SJSA1 (cell line): ENCODE data around the gene PPP6R3.

- RAMPAGE, long total RNA = no peak
Observed at GRCh38 chr11:67316958-67317989, 13.9 kb downstream of the SSH3 start.

DNA sequence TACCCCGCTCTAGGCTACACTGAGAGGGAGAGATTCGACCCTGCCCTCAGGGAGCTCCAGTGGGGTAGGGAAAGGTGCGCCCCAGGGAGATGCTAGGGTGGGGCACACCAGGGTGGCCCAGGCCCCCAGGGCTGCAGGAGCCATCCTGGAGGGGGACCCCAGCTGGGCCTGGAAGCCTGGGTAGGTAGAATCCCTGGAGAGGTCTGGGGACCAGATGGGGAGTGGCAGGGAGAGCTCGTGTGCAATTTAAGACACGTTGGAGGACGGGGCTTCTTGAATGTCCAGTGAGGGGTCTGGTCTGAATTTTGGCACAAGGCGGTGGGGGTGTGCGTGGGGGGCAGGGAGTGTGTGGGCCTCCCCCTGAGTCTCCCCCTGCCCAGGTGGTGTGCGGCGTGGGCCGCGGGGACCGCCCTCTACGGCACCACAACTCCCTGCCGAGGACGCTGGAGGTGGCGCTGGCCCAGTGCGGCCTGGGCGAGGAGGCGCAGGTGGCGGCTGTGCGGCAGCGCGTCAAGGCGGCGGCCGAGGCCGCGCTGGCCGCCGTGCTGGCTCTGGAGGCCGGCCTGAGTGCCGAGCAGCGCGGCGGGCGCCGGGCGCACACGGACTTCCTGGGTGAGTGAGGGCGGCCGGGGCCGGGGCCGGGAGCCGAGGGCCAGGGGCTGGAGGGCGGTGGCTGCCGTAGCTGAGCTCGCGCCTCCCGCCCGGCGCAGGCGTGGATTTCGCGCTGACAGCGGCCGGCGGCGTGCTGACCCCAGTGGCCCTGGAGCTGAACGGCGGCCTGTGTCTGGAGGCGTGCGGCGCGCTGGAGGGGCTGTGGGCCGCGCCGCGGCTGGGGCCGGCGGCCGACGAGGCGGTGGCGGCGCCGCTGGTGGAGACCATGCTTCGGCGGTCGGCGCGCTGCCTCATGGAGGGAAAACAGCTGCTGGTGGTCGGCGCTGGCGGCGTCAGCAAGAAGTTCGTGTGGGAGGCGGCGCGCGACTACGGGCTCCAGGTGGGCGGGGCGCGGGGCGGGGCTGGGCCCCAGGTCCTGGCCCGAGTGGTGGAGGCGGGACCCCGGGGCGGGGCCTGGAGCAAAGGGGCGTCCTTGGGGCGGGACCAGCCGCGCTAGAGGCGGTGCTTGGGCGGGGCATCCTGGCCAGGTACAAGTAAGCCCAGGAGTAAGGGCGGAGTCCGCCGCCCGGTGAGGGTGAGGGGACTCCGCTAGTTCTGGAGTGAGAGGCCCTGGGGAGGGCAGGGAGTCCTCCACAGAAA is 5.2 kb downstream of the CARNS1 start:
- RAMPAGE, long total RNA = no peak

- RAMPAGE, long total RNA = no peak
Observed at GRCh38 chr11:67438248-67438931, 908 bp upstream of the PTPRCAP start.

DNA sequence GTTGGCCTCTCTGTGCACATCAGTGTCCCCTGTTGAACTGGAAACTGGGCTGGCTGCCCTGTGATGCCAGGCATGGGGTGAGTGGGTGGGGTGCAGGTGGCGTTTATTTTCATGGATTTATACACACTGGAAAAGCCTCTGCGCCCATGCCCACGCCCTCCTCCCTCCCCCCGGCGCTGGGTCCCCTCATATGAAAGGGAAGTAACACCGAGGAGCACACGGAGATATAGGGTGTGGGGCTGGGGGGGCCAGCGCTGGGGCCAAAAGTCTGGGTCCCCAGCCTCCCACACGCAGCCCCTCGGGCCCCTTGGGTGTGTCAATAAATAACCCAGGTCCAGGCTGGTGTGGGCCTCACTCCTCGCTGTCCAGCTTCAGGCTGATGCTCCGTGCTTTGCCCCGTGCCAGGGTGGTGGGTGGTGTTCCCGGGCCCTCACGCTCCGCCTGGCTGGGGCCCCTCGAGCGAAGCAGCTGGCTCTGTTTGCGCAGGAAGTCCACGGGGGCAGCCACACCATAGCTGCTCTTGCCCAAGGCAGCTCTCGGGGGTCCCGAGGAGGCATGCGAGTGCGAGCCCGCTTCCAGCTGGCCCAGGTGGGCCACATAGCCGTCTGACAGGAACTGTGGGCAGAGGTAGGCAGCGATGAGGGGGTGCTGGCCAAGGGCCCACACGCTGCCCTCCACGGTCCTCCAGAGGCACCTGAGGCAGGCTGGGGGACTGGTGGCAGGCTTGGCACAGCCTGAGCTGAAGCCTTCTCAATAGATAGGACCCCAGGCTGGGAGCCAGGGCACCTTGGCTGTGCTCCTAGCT is 9.1 kb downstream of the AIP start:
- RAMPAGE, long total RNA = no peak

DNA sequence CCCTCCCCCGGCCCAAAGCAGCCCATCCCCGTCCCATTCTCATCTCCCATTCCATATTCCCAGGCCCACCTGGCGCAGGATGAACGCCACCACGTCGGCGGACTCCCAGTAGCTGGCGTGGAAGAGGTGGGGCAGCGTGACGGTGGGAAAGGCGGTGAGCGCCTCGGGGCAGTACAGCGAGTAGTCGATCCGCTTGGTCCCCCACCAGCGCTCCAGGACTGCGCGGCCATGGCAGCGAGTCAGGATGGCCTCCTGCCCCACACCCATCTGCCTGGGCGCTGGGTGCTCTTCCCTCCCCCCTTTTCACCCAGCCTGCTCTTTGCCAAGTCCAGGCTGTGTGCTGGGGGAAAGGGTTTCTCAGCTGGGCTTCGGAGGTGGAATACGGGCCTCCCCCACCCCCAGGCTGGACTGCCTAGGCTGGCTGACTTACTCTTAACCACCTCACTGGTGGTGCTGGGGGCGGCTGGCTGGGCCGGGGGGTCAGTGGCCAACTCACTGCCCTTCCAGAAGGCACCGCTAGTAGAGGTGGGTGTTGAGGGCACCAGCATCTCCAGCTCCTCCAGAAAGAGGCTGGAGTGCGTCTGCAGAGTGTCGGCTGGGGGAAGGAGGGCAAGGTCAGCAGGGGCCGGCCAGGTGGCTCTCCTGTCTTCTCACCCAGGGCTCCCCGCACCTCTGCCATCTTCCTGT is 10.0 kb downstream of the PITPNM1 start:
- RAMPAGE, long total RNA = no peak

- RAMPAGE, long total RNA = no peak
Observed at GRCh38 chr11:67529962-67530297, 6.7 kb upstream of the CABP2 start.

DNA sequence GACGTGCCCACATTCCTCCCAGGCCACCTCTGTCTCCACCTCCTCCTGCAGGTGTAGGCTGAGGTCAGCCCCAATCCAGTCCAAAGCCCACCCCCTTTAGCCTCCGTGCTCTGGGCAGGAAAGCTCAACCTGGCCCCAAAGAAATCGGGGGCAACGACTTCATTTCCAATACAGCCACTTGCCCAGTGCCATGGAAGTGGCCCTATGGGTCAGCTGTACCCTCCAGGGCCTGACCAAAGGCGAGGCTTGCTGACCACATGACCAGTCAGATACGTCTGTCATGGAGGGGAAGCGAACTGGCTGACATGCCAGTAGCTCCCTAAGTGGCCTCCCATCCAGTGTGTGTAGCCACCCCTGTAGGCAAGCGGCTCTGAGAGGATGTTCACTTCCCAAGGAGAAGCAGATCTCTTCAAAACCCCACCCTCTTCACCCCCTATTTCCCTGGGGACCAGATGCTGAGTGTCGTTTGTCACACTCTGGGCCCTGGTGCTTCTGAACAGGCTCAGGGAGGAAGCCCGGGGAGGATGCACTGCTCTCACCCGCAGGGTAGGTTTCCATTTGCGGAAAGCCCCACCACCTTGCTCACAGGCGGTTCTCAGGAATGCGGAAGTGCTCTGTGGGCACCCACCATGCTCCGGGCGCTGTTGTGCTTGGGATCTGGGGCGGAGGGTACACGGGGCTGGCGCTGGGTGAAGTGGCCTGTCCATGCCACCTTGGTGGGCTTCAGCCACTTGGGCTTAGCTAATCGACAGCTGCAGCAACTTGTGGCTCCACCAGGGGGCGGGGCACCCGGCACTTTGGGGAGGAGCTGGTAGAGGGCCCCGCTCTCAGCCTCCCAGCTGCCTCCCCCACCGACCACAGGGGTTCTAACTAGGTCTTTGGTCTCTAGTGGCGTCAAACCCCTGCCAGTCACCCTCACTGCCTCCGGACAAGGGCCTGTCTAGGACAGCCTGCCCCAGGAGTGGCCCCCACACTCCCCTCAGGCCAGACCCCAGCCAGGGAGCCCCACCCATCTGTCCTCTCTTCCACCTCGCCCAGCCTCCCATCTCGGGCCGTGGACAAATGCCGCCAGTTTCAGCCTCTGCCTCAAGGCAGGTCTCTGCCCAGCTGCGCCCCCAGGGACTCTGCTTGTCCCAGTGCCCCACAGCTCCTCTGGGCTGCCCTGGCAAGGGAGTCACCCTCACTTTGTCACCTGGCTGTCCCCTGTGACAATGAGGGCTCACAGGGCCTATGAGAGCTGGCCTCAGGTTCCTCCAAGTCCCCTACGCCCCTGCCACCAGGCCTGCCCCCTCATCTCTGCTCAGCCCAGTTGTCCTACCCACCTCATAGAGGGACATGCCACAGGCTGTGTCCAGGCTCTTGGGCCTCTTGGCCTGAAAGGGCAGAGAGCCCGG is 7.3 kb downstream of the NDUFV1 start:
- RAMPAGE, long total RNA = no peak

DNA sequence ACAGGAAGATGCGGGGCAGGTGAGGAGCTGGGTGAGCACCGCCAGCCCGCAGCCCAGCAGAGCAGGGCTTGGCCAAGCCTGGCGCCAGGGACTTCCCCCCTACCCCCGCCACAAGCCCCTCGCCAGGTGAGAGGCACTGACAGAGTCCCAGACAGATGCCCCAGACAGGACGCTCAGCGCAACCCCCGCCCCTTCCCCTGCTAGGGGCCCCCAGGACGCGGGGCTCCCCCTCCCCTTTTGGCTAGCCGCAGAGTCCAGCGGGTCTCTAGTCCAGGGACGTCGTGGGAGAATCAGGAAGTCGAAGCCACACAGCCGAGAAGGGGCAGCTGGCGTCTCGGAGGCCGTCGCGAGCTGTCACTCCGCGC is 48.9 kb downstream of the UNC93B1 start:
- RAMPAGE, long total RNA = no peak

DNA sequence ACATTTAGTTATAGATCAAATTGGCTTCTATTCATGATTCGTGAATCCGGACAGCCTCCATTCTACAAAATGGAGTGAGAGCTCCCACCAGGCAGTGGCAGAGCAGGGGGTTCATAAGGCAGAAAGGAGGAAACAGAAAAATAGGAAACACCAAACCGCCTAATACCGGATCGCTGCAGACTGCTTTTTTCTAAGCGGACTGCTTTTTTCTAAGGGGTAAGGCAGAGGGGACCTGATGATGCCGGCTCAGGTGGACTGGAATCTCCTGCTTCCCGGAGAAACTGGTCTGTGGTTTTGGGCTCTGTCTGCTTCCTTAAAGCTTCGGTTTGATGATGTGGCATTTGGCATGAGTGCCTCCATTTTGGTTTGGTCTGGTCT is 986 bp downstream of the ALDH3B1 start:
- RAMPAGE, long total RNA = no peak

DNA sequence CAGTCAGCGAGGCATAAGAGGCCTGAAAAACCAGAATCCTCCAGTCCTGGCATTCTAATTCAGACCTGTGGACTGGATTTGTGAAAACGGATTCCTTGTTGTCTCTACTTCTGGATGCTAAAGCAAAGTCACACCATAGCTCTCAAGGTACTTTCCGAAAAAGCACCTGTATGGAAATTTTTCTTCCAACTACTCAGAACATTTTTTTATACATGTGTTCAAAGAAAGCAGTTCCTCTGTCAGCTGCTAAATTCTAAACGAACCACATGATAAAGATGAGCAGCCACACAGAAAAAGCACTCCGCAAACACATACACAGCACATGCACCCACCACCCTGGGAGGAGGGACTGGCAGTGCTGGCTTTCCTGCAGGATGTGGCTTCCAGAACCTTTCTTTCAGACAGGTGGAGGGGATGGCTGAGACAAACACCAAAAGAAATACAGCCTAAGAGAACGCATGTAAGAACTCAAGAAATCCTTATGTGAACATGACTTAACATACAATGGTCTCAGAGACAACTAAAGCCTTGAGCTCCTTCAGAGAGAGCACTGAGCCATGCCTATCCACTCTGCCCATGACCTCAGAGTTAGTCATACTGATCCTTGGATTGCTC is 43.0 kb upstream of the CHKA start:
- RAMPAGE, long total RNA = no peak

DNA sequence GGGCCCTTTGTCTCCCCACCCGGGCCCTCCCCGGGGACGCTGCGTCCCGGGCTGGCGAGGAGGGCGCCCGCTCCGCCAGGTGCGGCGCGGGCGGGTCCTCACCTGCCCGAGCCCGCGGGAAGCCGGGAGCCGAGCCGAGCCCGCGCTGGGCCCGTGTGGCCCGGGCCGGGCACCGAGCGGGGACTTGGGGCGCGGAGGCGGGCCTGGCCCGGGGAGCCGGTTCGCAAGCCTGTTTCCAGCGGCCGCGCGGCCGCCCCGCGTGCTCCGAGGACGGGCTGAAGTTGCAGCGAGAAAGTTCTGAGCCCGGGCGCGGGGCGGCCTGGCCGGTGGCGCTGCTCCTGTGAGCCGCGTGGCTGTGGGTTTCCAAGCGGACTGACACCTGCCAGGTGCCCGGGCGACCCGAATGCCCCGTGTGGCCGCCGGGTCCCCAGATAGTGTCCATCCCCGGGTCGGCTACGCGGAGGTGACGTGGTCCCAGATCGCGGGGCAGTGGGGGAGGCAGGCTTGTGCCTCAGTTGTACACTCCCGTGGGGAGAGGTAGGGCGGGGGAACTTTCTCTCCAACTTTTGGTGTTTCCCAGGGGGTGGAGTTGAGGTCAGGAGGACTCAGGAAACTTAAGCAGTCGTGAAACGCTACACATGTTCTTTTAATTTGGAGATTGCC is 720 bp downstream of the LRP5 start:
- RAMPAGE, long total RNA = no peak

GRCh38 chr11:68321726-68322121 is 9.3 kb downstream of the LRP5 start:
- RAMPAGE, long total RNA = no peak

DNA sequence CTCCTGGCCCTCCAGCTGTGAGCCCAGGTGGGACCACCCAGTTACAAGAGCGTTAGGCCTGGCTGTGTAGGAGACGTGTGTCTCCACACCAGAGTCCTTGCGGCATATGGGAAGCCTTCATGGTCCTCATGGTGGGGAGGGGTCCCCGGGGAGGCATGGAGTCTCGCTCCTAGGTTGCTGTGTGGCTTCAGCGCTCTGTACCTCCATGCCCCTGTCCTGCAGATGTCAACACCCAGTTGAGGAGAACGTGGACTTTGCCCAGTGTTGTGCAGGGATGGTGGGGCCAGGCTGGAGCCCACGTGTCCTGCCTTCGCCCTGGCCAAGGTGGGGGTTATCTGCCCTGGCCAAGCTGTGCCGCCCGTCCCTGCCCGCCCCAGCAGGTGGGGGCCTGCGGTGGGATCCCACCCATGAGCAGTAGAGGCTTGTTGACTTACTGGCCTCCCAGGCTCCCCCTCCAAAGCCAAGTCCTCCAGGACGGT is 14.4 kb downstream of the LRP5 start:
- RAMPAGE, long total RNA = no peak

GRCh38 chr11:68386179-68386718 is 73.9 kb downstream of the LRP5 start:
- RAMPAGE, long total RNA = no peak

GRCh38 chr11:68460655-68460881 is at the start of gene PPP6R3:
Gene PPP6R3 (plus strand): TSS chr11:68460752.
- RAMPAGE, long total RNA = start-site peak on the plus strand at chr11:68460749-68460780, 393 and 246 reads in 2 replicates

- RAMPAGE, long total RNA = no peak
Observed at GRCh38 chr11:68460882-68461967, 673 bp downstream of the PPP6R3 start.

GRCh38 chr11:68616536-68617287 is 67.6 kb upstream of the GAL start:
- RAMPAGE, long total RNA = no peak

DNA sequence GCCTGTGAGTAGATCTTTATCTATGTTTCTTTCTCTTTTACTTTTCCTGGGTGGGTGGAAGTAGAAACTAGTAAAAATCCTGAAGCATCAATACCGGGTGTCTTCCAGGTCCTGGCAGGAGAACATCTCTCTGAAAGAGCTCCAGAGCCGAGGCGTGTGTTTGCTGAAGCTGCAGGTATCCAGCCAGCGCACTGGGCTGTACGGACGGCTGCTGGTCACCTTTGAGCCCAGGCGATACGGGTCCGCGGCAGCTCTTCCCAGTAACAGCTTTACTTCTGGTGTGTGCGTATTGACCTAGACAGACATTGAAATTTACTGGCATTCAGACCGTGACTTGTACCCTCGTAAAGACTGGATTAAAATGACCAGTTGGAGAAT is 2.3 kb downstream of the IGHMBP2 start:
- RAMPAGE, long total RNA = no peak

DNA sequence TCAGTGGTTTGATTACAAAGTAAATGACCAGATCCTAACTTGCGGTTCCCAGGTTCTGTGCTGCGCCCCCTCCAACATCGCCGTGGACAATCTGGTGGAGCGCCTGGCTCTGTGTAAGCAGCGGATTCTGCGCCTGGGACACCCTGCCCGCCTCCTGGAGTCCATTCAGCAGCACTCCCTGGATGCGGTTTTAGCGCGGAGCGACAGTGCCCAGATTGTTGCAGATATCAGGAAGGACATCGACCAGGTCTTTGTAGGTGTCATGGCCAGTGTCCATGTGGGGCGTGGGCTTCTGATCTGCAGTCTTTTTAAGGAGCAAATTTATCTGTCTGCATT is 11.0 kb downstream of the IGHMBP2 start:
- RAMPAGE, long total RNA = no peak

- RAMPAGE, long total RNA = no peak
Observed at GRCh38 chr11:69080323-69081099, 31.8 kb downstream of the TPCN2 start.